Peritoneum (tissue), 1 donor: ENCODE data around the gene DCX.

DNA sequence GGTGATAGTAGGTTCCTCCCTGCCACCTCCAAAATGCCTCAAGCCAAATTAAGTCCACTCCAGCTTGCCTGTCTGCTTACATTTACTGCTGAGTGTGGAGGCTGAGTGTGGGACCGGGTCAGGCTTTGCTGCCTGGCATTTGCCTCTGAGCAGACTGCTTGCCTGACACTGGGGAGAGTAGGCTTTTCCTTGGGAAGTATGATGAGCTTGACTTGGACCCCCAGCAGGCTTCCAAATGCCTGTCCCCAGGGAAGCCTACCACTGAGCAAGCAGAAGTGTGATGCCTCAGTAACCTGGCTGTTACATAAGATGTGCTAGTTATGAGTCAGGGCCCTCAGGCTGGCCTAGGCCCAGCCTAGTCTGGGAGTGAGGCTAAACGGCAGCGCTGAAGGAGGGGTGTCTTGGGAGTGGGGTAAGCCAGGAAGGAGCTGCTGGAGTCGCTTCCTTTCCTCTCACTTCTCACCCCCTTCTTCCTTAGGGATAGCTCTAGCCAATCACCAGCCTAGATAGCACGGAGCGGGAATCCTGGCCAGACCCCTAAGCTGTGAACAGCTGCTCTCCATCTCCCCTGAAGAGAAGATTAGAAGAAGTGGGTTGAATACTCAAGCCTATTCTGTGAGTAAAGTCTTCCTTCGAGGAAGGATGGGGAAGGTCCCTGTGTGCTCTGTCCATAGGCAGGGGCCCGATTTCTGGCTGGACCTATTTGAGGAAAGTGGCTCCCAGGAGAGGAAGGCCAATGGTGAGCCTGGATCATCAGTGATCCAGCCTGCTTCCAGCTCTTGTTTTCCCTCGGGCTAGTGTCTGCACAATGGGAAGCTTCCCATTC, 8.8 kb downstream of the TSC22D3 start:
- PRO-cap: no peak

GRCh38 chrX:109689135-109689763, 43.8 kb downstream of the ACSL4 start:
- PRO-cap: no peak

- PRO-cap: no peak
Observed at GRCh38 chrX:109997730-109998427, 5.0 kb upstream of the TMEM164 start.

GRCh38 chrX:110002127-110003020, 540 bp upstream of the TMEM164 start:
- PRO-cap: bidirectional peak, plus-strand start at chrX:110002666, minus-strand start at chrX:110002342; bidirectional peak, plus-strand start at chrX:110003114, minus-strand start at chrX:110002928

DNA sequence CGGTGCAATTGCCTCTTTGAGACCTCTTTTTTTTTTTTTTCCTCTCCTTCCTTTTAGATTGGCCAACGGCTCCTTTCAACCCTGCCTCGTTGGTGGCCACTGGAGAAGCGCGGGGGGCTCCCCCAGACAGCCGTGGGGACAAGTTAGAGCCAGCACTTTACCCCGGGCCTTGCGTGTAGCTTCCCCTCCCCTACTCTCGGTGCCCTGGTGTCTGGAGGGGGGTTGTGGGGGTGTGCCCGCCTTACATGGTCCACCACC, 459 bp downstream of the TMEM164 start:
- PRO-cap: no peak

DNA sequence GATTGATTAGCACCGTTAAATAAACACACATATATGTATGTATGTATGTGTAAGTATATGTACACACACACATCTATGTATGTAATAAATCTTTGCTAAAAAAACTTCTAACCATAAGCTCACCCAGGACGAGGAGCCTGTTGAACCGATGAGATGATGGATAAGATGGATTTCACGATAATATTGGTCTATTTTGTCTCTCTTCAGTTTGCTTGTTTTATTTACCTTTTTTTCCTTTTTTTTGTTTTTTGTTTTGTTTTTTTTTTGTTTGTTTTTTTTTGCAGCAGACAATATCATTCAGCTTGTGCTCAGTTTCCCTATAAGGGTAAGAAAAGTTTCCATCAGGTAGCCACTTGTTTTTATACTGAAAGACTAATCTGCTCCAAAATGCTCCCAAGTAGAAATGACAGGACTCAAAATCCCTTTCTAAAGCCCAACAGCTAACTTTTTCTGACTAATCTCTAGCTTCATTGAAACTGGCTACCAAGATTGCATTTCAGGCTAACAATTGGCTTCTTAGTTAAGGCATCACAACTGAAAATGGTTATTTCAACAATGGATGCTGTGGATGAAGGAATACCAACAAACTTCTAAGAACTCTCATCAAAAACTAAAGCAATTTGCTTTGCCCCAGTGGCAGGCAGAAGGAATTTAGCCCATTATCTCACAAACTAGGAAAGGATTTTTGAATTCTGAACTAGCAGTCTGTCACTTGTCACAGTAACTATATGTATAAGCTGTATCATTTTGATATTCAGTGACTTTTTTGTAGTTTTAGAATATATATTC, 121.5 kb downstream of the AMMECR1 start:
- PRO-cap: no peak

- PRO-cap: no peak
Observed at GRCh38 chrX:111100349-111100905, 4.4 kb downstream of the PAK3 start.

DNA sequence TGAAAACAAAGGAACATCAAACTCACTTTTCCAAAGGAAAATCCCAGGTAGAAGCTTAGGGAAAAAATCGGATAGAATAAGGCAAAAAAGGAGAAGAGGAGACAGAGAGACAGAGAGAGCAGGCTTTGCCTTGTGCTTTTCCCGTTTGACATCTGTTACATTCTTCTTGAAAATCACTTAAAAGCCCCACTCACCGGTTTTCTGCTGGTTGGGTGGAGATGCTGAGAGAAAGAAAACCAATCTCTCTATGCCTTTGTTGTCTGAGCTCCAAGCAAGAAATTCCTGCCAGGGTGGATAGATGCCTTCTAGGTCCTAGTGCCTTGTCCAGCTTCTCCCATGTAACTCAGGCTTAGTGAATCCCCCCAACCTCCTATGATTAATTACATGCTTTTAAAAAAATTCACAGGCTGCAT, at the start of gene DCX:
Gene DCX (minus strand): TSS at position 249 of the 413 bp plus-strand sequence.
- PRO-cap: no peak

DNA sequence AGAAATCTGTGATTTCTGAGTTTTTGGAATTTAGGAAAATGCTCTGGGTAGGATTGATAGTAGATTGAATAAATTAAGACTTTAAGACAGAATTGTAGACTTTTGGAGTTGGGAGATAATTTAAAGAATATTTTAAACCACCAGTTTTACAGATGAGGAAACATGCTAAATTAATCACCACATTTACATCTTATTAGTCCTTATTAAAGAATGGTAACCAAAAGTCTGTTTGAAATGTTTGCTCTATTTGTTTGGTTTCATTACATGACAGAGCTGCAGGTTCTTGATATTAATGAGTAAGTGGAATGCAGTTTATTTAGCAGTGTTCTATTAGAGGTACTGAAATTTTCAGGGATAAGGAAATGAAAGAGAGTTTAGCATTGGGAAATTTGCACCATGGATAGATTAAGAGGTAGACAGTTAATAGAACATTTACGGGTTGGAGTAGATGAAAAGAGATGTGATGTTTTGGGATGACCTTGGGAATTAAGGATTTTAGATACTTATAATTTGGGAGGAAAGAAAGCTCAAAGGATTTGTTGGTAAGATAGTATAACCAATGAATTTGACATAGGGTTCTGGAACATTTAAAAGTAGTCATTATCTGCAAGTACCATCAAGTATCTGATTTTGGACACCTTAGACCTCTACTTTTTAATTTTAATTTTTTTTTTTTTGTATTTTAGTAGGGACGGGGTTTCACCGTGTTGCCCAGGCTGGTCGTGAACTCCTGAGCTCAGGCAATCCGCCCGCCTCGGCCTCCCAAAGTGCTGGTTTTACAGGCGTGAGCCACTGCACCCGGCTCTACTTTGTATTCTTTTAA, 9.2 kb downstream of the ALG13 start:
- PRO-cap: no peak

DNA sequence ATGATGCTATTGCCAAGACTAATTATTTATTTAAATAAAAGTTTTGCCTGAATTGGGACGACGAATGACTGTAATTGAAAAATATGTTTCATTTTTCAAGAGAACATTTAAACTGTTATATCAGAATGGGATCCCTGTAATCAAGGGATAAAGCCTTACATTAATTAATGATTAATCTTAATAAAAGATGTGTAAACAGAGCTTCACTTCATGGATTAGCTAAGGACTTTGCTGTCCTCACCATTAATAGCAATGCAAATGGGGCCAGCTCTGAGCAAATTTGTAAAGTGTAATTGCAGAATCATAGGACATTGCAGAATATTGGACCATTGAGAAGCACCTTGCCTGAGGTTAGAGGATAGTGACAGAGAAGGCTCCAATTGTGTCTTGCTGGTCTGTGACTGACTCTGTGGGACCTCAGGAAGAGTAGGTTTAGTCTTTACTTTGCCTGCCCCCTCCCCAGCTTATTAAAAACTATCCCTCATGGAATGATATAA, 4.0 kb downstream of the RTL4 start:
- PRO-cap: no peak

DNA sequence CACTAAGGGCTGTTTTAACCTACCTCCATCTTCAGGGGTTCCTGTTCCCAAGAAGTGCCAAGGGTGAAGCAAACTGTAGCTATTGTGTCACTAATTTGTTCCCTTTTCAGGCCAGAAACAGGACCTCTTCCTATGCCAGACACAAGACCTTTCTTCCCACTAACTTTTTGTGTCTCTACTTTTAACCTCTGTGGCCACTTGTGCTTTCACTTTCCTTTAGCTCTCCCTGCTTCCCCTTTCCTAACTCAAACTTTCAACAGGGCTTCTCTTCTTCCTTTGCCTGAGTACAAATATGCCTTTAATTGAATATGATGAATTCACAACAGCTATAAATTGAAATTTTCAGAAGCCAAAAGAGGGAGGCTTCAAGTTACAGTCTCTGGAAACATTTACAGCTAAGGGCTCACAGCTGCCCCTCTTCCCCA, 61.8 kb upstream of the PLS3 start:
- PRO-cap: no peak

DNA sequence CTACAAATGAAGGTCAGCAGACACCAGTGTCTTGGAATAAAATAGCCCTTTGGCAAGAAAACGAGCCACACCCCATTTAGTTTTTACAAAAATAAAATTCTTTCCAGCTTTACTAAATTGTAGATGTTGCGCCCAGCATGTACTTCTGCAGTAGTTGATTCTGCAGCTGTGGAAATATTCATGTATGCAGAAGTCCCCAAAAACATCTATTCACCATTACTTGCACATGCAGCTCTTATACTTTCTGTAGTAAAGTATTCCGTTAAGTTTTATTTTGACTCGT, 12.3 kb downstream of the PLS3 start:
- PRO-cap: no peak

DNA sequence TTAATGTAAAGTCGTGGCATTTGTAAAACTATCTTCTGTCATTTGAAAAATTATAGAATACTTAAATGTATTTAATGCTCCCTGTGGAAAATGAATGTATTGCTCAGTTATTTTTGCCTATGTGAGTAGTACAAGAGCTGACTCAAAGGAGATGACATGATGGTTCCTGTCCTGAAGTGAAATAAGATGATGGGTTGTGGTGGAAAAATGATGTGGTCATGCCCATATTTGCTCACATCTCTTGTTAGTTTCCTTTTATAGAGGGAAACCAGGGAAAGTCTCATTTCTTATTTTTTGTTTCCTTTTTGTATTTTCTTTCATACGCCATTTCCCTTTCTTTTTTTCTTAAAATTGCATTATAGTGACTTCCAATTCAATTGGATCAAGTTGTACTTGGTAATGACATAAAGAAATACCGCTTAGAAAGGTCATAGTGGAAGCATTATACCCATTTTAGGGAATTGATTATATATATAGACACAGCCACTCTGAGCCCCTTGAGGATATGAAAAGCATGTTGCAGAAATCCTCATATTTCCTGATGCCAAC, 23.8 kb downstream of the PLS3 start:
- PRO-cap: no peak

DNA sequence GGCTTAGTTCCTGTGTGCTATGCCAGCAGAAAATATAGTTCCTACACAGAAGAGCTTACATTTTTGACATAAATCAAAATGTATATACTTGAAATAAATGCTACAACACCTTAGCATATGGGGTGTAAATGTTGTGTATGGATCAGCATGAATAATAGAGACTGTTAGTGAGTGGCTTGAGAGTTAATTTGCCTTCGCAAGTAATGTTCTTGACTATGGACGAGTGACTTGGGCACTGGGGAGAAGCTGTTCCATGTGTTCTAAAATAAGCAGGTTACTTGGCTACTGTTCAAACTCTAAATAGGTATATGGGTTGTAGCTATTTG, 32.0 kb downstream of the PLS3 start:
- PRO-cap: no peak

GRCh38 chrX:115649636-115650325, 88.8 kb downstream of the PLS3 start:
- PRO-cap: no peak

- PRO-cap: no peak
Observed at GRCh38 chrX:115892665-115893197, 277.8 kb upstream of the AGTR2 start.

- PRO-cap: no peak
Observed at GRCh38 chrX:115897162-115898111, 273.1 kb upstream of the AGTR2 start.

DNA sequence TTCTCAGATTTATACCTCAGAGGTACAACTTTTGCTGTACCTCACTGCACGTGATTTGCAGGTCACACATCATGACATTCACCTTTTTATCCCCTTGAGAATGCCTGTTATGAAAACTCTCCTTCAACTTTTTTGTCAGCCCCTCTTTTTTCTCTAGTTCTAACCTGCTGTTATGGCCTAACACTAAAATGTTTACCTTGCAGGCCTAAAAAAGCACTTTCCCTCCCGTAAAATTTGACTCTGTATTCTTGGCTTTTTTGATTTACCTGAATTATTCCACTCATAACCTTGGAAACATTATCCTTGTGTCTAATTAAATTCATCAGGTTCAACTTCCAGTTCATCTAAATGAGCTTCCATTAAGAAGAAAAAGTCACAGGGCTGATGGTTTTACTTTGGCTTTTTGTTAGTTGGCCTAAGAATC, 234.0 kb upstream of the AGTR2 start:
- PRO-cap: no peak

- PRO-cap: no peak
Observed at GRCh38 chrX:115939868-115940319, 230.7 kb upstream of the AGTR2 start.

DNA sequence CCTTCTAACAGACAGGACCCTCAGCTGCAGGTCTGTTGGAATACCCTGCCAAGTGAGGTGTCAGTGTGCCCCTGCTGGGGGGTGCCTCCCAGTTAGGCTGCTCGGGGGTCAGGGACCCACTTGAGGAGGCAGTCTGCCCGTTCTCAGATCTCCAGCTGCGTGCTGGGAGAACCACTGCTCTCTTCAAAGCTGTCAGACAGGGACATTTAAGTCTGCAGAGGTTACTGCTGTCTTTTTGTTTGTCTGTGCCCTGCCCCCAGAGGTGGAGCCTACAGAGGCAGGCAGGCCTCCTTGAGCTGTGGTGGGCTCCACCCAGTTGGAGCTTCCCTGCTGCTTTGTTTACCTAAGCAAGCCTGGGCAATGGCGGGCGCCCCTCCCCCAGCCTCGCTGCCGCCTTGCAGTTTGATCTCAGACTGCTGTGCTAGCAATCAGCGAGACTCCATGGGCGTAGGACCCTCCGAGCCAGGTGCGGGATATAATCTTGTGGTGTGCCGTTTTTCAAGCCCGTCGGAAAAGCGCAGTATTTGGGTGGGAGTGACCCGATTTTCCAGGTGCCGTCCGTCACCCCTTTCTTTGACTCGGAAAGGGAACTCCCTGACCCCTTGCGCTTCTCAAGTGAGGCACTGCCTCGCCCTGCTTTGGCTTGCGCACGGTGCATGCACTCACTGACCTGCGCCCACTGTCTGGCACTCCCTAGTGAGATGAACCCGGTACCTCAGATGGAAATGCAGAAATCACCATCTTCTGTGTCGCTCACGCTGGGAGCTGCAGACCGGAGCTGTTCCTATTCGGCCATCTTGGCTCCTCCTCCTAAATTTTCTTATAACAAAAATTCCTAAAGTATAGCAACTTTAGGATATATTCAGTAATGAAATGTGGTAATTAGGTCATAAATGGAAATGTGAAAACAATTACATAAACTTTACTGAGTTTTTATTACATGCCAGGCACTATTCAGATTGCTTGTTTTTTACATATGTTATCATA, 507.5 kb upstream of the CT83 start:
- PRO-cap: no peak